ENCODE data around the gene SH3BGR.

GRCh38 chr21:37505241-37505756 lies 138.7 kb downstream of the DYRK1A start:
- RRBS: no CpG with 5 or more reads among the region's 10 CpGs

GRCh38 chr21:37512037-37512713 lies 145.6 kb downstream of the DYRK1A start:
- RRBS: no CpG with 5 or more reads among the region's 10 CpGs

- RRBS: no CpG with 5 or more reads among the region's 9 CpGs
These were observed 88.3 kb downstream of the KCNJ6 start for GRCh38 chr21:37827890-37828424.

- RRBS: no CpG with 5 or more reads among the region's 6 CpGs
These were observed 46.5 kb downstream of the KCNJ15 start for GRCh38 chr21:38303162-38303762.

DNA sequence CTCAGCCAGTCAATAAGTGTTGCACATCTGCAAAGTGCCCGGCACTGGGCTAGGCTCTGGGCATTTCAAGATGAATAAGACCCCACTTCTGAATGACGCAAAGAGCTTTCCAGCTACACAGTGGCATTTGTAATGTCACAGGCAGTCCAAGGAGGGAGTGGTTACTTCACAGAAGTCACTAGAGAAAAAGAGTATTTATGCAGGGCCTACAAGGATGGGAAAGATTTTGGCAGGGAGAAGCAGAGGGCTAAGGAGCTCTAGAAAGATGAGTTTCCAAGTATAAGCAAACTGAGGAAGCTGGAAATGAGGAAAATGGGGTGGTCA lies 93.3 kb downstream of the KCNJ15 start:
- RRBS: no CpG with 5 or more reads among the region's 2 CpGs

- RRBS: no CpG with 5 or more reads among the region's 12 CpGs
These were observed 15.6 kb downstream of the ETS2 start for GRCh38 chr21:38821202-38821911.

DNA sequence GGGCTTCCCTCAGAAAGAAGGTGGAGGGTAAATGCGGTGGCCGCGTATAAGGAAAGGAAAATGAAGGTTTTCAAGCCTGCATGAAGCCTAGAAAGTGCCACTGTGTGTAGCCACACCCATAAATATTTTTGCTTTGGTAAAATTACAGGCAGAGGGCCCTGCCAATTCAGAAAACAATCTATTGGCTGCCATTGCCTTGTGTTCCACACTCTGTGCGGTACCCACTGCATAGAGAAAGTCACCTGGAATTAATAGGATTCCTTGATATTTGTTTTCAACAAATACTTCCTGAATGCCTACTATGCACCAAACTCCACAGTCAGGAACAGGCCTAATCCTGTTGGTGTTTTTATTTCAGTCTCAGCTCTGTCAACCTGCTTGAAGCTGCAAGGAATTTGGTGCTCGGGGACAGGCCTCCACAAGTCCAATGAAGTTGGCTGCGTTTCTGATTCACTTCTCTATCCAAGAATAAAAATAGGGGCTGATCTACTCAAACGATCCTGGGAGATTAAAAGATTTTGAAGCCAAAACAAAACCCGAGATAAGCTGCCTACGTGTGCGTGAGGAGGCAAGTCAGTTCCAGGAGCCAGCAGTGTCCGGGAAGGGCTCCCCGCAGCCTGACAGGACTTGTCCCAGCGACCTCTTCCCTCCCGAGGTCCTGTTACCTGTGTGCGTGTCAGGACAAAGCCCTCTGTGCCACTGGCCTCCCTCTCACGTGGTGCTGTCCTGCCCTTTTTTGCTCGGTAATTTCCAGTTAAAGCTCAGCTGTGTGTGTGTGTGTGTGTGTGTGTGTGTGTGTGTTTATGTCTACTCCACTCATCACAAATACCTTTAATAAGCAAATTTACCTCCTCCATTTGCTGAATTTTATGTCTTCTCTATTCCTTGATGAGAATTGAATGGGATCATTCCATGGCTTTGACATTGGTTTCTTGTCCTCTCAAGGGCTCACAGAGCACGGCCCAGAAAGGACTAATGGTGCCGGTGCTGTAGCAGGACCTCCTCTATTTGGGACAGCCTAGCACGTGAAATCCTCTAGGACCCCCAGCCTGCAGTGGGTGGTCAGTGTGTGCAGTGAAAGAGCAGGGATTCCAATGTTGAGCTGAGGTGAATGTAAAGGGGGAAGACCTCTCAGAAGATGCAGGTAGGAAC lies 98.0 kb downstream of the ETS2 start:
- RRBS: no CpG with 5 or more reads among the region's 20 CpGs

DNA sequence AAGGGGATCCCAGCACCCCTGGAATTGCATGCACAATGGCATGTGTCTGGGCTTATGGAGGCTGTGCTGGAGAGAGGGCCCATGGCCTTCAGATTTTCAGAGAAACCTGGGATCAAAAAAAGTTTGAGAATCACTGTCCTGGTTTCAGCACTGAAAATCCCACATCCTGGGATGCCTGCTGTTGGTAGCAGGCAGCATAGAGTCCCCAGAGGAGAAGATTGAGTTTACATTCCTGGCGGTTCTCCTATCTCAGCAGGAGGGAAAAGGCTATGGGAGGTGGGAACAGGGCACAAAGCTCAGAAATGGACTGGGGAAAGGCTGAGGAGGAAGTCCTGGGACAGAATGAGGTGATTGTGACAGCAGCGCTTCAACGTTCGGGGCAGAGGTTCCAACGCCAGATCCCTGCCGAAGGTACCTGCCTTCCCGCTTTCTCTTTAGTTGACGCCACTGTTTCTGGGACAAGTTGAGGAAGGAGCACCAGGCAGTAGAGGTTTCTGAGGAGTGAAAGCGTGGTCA lies 103.4 kb downstream of the ETS2 start:
- RRBS: no CpG with 5 or more reads among the region's 9 CpGs

- RRBS: no CpG with 5 or more reads among the region's 3 CpGs
These were observed 105.8 kb downstream of the ETS2 start for GRCh38 chr21:38911354-38912020.

DNA sequence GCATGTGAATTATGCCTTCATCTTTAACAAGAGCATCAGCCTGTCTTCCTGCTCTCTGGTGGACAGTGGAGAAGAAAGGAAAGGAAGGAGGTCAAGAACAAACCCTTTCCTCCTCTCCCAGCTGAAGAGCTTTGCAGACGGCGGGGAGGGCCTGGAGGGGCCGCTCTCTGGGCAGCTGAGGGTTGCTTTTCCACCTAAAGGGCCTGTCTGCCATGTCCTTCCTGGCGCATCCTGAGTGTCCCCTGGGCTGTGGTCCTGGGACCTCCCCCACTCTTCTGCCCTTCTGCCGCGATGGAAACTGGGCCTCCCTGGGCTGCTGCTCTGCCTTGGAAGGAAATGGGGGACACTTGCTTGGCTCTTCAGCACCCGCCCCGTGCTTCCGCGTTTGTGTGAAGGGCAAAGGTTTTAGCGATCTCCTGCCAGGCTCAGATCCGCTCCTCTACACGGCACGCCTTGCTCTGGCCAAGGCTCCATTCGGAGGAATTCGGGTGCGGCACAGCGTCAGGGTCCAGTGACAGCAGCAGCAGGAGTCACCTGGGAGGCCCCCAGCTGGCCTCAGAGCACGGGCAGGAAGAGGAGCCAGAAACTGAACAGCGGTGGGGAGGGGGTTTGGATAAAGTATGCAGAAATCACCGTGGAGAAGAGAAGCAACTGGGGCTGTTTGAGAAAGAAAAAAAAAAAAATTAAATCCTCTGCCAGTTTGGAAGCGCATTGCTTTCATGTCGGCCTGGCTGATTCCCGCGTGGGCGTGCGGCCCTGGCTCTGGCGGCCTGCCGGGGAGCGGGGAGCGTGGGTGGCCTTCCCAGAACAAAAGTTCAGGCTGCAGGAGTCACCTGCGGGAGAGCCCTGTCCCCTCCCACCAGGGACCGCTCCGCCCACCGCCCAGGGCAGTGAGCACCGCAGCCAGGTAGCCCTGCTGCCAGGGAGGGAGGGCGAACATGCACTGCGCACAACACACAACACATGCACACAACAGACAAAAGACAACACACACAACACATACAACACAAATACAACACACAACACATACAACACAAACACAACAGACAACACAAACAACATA lies 107.4 kb downstream of the ETS2 start:
- RRBS: no CpG with 5 or more reads among the region's 38 CpGs

DNA sequence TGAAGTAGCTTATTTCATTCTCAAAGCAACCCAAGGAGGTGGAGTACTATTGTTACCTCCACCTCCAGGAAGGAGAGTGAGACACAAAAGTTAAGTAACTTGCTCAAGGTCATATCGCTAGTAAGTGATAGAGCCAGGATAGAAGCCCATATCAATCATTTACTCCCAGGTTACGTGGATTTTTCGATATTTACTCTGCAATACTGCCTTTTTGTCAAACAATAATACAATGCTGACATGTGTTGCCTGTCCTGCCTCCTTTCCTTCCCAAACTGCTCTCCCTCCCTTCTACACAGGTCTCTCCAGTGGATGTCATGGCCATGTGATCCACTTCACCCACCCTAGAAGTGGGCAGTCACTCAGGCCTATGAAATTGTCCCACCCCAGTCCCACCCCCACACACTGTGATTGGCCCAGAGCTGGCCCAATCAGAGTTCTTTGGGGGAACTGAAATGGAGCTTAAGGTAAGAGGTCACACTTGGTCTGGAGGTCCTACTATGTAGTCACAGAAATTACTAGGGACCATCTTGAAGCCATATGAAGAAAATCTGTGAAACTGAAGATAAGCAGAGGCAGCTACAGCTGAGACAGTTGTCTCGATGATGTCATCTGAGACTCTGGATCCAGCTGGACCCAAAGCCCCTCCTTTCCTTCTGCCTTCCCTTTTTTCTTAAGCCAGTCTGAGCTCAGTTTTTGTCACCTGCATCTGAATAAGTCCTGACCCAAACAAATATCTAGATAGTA lies 143.1 kb downstream of the ETS2 start:
- RRBS: no CpG with 5 or more reads among the region's 4 CpGs

- RRBS: no CpG with 5 or more reads among the region's 10 CpGs
These were observed 179.1 kb downstream of the PSMG1 start for GRCh38 chr21:39004031-39004682.

DNA sequence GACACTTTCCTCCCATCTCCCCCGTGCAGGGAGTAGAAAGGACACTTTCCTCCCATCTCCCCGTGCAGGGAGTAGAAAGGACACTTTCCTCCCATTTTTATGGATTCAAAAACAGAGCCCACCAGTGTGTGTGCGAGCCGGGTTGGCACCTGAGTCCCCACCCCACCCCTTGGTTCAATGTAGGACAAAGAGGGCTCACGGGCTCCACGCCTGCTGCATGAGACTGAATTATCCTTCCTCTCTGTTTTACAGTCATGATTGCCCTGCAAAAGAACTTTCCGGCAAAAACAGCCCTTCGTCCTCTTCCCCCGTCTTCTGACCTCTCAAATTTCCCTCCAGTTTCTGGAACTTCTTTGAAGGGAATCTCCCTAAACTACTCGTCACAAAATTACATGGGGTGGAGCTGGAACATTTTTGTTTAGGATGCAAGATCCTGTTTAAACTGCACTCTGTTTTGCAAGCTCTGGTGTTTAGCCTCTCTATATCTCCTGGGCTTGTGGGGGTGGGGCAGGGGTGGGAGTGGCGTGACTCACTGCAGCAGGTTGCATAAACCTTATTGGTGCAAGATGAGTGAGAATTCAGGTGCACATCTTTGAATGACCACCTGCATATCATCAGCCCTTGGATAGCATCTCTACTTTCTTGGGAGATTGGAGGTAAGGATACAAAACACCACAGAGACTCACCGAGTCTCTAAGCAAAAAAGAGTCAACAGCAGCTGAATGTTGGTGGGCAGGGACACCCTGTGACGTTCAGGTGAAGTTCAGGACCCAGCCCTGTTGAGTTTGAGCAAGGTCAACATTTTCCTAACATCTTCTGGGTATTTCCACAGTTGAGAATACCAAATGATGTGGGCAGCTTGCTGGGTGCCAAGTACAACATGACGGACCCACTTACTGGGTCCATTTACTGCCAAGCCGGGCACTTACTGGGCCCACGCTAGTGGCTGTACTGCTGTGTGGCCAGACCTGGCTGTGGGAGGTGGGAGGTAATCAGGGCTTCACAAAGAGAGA lies 99.6 kb downstream of the PSMG1 start:
- RRBS: no CpG with 5 or more reads among the region's 16 CpGs

- RRBS: no CpG with 5 or more reads among the region's 6 CpGs
These were observed 77.9 kb downstream of the PSMG1 start for GRCh38 chr21:39105311-39105850.

DNA sequence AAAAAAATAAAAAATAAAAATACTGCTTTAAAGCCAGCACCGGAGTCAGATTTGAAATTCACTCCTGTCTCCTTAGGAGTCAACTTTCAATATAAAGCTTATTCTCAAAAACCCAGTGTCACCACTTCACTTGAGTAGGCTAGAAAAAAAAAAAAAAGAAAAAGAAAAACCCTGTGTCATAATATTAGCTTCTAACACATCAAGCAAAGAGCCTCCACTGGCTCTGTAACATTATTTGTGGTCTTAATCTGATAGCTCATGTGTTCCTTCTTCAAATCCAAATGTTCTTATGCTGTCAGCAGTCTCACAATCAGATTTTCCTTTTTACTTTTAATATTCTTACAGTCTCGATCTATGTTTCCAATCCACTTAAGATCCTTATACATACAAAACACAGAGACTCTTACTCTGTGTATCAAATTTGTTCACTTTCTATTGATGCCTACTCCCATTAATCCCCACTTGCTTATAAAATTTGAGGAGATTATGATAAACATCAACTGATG lies 26.1 kb upstream of the PSMG1 start:
- RRBS: no CpG with 5 or more reads among the region's 2 CpGs

DNA sequence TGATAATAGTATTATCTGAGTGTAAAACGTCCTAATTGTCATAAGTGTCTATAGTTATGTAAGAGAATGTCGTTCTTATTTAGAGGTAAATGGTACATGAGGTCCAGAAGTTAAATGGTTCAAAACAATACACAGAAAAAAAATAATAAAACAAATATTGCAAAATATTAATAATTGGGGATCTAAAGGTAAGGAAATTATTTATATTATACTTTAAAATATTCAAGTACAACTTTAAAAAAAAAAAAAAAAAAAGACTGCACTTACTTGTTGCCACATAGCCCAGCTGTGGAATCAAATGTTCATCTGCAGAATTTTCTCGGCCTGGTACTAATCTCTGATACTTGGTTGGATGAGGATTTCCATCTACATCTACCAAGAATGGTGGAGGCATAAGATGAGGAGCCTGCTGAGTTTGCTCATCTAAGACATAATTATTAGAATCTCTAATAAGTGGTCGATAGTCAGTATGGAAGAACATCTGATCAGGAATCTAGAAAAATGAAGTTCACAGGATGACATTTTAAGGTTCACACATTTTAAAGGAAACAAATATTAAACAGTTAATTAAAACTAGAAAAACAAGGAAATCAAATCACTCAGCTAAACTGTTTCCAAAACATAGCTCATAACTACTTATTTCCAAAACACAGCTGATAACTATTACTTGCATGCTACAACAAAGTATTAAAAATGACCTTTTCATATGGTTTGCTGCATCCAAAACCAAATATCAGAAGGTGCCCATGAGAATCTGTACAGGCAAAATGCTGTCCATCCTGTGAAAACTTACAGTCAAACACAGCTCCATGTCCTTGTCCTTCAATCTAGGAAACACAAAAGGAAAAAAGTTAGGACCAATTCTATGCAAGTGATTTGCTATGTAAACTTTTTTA lies 49.0 kb downstream of the BRWD1 start:
- RRBS: no CpG with 5 or more reads among the region's 4 CpGs

DNA sequence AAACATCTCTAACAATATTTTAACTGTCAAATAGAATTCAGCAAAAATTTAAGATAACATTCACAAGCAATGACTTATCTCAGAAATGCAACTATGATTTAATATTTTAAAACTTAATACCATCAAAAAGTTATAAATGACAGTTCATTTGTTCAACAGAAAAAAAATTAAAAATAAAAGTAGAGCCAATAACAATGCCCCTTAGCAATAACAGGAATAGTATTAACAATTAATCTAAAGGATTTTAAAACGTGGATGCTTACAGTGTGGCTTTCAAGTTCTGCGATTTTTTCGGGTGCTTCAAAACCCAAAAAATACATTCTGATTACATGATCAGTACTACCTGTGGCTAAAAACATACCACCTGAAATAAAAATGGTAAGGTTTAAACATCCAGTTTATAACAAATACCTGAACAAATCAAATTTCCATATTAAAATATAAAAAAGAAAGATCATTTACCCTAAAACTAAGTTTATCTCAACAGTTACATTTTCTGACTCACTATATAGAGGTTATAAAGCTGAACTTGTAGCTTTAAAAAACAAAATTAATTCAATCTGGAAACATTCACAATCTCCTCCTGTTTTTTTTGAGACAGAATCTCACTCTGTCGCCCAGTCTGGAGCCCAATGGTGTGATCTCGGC lies 36.3 kb downstream of the BRWD1 start:
- RRBS: no CpG with 5 or more reads among the region's 5 CpGs

GRCh38 chr21:39347100-39347500 lies 1.8 kb downstream of the HMGN1 start:
- RRBS: no CpG with 5 or more reads among the region's 3 CpGs

DNA sequence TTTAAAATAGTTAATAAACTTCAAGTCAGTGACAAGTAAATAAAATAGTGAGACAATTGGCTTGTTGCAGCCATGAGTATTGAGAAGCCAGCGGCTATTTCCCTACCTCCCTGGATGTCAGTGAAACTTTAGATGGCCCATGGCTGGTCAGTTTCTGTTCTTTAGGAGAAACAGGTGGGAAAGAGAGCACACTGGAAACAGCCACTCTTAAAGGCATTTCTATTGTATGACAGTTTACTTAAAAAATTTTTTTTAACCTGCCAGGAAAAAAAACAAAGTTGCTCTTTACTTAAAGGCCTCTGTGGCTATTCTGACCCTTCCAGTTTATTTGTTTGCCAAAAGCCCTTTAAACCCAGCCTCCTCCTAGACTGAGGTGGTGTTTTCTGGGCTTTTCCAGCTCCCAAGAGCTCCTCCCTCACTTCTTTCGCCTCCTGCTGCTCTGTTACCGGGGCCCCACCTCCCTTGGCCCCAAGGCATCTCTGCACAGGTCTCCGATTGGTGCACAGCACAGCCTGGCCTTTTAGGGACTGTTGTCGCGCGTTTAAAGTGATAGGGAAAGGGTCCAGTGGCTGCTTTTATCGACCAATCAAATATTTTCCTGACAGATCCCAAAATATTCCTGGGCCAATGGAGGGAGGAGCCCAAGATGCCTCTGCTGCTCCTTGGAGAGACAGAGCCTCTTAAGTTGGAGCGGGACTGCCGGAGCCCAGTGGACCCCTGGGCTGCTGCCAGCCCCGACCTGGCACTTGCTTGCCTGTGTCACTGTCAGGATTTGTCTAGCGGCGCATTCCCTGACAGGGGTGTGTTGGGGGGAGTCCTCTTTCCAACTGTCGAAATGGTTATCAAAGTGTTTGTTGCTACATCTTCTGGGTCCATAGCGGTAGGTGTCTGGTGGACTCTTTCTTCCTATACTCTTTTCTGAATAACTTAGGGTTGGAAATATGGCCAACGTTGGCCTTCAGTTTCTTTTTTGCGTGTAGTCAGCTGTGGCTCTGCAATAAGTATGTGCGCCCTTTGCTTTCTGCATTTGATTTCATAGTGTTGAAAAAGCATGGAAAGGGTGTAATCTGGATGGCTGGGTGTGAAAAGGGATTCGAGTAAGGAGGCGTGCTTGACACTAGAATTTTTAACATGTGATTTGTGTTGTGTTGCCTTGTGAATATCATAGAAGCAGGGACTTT lies at the start of gene SH3BGR:
Gene SH3BGR, plus strand, starts transcription at position 709 of the 1,181 bp plus-strand sequence.
- RRBS: no CpG with 5 or more reads among the region's 20 CpGs

GRCh38 chr21:39536000-39536446 lies 76.7 kb upstream of the B3GALT5 start:
- RRBS: no CpG with 5 or more reads among the region's 11 CpGs

Data from cardiac fibroblast (primary cell).